Skeletal muscle cell (primary cell): ENCODE measurements around the gene TXNL4B.

GRCh38 chr16:70688177-70688909 lies 2.5 kb upstream of the MTSS2 start:
- RRBS: 8% methylated on average over 2 of the region's 14 CpGs

DNA sequence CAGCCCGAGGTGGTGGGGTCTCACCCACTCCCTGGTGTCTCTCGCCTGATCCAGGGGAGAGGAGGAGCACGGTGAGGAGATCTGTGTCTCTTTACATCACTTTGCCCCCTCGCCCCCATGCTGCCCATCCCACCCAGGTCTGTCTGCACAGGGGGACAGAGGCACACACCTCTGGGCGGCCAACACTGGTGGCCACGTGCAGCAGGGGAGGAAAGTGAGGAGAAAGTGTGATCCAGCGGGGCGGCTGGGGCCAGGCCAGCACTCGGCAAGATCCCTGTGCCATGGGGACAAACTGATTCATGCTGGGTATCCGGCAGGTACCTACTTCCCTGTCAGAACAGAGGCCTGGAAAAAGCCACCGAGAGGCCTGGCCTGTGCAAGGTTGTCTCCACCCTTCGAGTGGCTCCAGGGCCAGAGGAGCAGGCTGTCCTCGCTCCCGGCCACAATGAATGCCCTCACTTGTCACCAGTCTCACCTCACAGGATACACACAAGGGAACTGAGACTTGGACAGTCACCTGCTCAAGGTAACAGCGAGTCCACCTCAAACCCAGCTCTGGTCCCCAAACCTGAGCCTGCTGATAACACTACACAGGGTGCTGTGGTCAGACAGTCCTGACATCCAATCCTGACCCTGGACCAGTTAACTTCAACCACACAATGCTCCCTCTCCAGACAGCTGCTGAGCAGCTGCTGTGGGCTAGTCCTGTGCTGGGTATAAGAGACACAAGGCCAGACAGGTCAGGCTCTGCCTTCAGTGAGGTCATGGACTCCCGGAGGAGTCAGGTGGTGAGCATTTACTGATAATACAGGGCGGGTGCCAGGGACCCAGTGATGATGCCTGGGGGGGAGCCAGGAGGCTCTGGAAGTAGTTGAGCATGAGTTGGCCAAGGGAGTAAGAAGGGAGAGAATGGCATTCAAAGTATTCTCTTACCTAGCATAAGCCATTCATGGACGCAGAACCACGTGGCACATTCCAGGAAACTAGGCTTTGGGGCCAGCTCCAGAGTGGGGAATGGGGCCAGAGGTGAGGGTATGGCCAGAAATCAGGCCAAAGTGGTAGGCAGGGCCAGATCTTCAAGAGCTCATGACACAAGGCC lies 53.0 kb downstream of the VAC14 start:
- RRBS: no CpG with 5 or more reads among the region's 19 CpGs

DNA sequence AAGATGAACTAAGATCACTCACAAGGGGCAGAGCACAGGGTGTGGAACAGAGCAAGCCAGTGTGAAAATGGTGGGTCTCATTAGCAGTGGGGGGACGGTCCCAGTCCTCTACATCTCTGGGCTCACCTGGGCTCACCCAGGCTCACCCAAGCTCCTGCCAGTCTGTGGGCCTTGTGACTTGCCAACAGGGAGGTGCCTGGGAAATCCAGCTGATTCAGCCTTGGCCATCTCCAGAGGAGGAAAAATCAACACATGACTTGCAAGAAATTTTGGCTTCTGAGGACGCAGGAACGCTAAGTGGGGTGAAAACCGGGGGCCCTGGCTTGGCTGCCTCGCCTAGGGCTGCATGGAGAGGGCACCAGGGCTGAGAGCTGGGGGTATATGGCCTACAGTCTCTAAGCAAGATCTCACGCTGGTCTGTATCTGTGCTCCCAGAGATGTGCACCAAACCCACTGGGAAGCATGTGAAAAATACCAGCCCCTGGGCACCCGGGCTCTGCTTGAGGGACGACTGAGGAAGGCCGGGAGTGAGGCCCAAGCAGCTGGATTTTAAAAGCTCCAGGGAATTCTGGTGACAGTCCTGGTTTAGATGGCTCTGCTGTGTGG lies 47.7 kb downstream of the VAC14 start:
- RRBS: 65% methylated on average over 1 of the region's 9 CpGs

- RRBS: no CpG with 5 or more reads among the region's 5 CpGs
Observed at GRCh38 chr16:71584774-71585738, 8.2 kb upstream of the TAT start.

DNA sequence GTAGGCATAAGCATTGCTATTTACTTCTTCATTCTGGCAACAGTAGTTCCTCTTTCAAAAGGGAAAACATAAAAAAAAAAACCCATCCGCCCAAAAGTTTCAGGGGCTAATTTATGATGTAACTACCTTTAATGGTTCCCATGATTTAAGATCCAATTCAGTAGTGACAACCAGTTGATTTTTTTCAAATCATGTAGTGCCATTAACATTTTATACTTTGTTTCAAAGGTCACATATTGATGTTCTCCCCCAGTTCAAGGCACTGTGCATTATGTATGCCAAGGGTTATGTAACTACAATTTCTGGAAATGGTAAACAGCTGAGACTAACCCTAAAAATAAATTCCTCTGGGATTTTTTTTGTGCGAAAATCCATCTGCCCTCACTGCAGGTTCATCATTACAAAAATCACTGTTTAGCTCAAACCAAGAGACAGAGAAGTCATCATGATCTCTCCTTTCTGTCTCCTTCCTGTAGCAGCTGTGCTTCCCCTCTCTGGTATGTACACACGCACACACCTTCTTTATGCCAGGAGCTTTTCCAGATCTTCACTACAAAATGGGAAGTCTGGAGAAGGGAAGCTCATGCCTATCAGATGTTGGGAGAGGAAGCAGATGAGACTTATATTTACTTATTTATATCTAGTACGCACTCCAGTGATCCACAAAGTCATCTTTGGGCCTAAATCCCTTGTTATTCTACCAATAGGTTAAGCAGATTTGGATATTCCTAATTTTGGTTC lies 2.3 kb upstream of the PHLPP2 start:
- RRBS: no CpG with 5 or more reads among the region's 4 CpGs

GRCh38 chr16:72056083-72056560 lies 1.8 kb downstream of the HP start:
- RRBS: no CpG with 5 or more reads among the region's 10 CpGs

- RRBS: no CpG with 5 or more reads among the region's 12 CpGs
Observed at GRCh38 chr16:72060329-72061121, 2.5 kb upstream of the HPR start.

GRCh38 chr16:72064419-72064761 lies 1.4 kb downstream of the HPR start:
- RRBS: no CpG with 5 or more reads among the region's 8 CpGs

- RRBS: no CpG with 5 or more reads among the region's 33 CpGs
Observed at GRCh38 chr16:72093235-72093724, at the start of gene TXNL4B. TSS of gene TXNL4B (minus strand) at chr16:72093620.

- RRBS: no CpG with 5 or more reads among the region's 28 CpGs
Observed at GRCh38 chr16:72098702-72099369, 5.2 kb downstream of the DHX38 start.

DNA sequence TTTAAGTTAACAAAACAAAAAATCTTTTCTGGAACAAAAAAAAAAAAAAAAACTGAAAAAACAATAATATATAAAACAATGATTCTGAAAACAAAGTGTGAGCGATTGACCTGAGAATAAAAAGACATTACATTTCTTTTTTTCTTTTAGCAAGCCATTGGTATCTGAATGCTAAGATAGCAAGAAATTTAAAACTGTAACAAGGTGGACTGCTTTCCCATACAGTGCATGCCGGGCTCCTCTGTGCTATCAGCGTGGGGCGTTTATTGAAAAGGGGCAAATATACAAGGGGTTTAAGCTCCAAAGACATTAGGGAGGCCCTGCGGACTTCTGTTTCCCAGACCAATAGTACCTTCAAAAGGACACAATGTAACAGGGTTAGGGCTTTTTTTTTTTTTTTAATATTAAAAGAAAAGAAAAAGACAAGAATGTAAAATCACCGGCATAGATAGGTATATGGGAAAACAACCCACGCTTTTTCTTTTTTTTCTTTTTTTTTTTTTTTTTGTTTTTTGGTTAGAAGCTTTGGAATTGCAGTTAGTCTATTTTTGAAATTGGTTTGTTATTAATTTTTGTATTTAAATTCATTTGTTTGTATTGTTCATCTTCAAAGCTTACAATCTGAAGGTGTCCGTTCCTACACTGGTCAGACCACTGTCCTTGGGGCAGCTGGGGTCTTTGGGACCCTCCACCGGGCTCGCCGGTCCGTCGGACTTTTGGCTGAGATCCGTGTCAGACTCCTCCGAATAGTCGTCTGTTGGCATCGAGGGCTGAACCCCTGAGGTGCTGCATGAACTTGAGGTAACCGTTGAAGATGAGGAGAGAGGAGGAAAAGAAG lies 261.2 kb downstream of the ZFHX3 start:
- RRBS: no CpG with 5 or more reads among the region's 18 CpGs

GRCh38 chr16:72796847-72797901 lies 250.8 kb downstream of the ZFHX3 start:
- RRBS: no CpG with 5 or more reads among the region's 13 CpGs

GRCh38 chr16:72811185-72811864 lies 236.6 kb downstream of the ZFHX3 start:
- RRBS: no CpG with 5 or more reads among the region's 12 CpGs

GRCh38 chr16:72850880-72851372 lies 197.0 kb downstream of the ZFHX3 start:
- RRBS: no CpG with 5 or more reads among the region's 8 CpGs

GRCh38 chr16:72947224-72947975 lies 100.5 kb downstream of the ZFHX3 start:
- RRBS: 41% methylated on average over 6 of the region's 18 CpGs

GRCh38 chr16:72976250-72977044 lies 71.5 kb downstream of the ZFHX3 start:
- RRBS: 98% methylated on average over 4 of the region's 19 CpGs

DNA sequence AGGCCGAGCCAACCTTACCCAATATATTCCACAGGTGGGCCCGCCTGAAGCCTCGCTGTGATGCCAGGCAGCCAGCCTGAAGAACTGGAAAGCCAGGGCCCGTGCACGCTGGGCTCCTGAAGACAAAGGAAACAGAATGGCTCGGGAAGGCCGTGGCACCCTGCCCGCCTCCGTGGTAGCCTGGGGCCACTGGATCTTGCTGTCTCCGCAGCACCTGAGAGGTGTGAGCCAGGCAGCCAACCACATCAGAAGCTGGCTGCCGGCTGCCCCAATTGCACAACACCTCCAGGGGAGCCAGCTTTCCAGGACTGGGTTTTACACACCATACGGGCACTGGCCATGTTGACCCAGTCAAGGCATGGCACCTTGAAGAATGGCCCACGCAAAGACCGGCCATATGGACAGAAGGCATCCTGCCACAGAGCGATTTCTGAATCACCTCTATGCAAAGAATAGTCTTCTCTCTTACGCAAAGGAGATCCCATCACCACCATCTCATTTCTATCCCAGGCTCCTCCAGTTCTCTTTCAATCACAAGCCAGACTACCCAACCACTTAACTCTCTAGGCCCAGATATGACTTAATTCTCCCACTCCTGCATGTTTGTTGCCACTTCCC lies 32.2 kb downstream of the ZFHX3 start:
- RRBS: no CpG with 5 or more reads among the region's 16 CpGs

DNA sequence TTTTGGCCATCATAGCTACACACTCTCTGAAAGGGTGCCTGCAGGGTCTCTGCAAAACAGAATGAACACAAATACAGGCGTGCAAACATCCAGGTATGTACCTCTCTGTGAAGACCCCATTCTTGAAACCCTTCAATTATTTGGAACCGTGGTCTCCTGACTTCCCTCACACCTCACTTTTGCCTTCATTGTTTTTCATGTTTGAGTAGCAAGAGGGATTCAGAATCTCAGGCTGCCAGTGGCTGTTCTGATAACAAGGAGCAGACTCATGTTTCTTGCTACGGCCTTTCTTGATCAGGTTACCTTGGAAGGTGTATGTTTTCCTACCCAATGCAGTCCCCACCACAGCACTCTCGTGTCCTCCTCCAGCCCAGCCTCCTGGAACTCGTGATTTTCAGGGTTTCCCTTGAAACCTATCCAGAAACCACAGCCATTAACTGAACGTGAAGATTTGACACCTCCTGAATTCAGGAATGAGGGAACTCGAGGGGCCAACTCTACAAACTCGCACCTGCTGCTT lies 1.8 kb downstream of the ZFHX3 start:
- RRBS: no CpG with 5 or more reads among the region's 8 CpGs

DNA sequence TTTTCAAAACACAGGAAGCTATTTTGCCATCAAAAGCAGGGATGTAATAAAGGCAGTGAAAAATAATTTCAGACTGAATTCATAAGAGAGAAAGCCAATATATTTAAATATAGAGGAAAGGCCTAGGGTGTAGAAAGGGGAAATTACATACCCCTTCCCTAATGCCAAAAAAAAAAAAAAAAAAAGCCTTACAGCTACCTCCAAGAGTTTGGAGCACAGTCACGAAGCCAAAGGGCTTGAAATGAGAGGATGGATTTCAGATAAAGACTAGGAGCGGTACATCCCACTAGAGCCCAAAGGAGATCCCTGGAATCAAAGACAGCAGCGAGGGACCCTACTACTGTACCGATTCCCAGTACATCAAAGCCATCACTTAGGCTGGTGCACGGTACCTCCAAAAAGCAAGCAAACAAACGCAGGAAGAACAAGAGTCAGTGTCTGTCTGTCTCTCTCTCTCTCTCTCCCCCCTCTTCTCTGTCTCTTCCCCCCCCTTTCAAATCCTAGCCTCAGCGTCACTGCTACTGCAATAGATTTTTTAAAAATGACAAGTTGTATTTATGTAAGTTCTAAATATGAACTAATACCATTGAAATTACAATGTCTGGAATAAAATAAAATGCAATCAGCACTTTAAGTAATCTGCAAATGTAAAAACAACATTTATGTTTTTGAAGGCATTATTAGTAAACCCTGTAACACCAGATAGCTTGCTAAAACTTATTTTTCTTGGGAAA lies 12.3 kb upstream of the ZFHX3 start:
- RRBS: no CpG with 5 or more reads among the region's 7 CpGs

- RRBS: no CpG with 5 or more reads among the region's 5 CpGs
Observed at GRCh38 chr16:73062597-73062878, 14.6 kb upstream of the ZFHX3 start.